GM19240 (cell line): ENCODE measurements around a stretch of chr2.

DNA sequence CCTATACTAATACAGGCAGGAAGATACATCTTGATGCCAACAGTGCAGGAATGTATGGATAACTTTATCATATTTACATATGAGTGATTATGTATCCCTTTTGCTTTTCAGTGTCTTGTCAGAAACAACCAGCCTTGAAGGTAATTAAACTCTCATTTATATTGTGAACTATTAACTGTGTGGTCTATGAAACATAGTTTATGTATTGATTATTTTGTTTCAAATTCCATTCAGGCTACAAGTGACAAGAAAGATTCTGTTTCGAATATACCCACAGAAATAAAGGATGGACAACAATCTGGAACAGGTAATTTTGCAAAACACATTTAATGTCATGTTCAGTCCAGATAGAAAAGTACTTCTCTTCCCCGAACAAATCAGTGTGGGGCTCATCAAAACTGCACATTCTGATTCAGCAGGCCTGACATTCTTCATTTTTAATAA is 100.4 kb downstream of the ANKRD36 start:
- RRBS = no CpG with 5 or more reads among the region's 2 CpGs

GRCh38 chr2:97556608-97557358 is 32.9 kb downstream of the ANKRD36B start:
- RRBS = no CpG with 5 or more reads among the region's 7 CpGs

DNA sequence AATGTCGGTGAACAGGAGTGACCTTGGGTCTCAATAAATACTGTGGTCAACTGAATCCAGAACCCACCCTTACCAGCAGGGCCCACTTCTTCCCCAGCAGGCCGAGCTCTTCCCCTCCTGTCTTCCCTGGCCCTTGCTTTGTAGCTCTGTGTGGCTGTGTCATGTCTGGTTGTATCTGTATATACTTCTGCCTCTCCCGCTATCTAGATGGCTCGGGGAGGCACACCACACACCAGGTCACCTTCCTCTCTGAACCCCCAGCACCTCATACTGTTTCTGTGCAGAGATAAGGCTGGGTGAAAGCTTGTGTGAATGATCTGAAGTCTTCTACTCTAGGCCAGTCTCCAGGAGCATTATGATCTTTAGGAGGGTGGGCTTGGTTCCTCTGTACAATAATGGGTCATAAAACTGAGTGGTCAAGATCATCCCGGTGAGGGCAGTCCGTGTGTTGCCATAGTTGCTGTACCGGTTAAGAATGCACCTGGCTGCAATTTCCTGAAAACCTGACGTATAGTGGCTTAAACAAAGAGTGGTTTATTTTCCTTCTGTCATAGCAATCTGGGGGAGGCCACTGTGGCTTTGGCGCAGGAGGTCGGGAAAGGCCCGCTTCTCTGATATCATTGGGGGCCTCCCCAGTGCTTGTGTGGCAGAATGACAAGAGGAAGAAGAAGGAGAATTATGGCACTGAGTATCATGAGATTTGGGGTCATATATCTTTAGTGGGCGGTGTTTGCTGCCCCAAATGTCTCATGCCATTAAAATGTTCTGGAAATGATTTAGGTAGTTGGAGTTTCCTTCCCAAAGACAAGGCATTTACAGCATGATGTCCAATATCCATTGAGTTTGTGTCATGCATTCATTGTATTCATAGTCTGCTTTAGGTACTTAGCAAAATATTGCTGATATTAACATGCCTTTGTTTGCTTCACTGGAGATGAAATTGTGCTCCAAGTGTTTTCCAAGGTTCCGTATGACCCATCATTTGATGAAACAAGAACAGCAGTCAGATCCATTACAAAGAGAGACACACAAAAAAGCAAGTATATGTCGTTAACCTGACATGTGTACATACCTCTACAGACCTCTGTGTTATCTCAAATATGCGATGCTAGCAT is 4.4 kb downstream of the C2orf92 start:
- RRBS = 9% methylated on average over 2 of the region's 15 CpGs

- RRBS = 75% methylated on average over 1 of the region's 7 CpGs
Measured at GRCh38 chr2:97707468-97707892, 5.9 kb upstream of the ZAP70 start.

GRCh38 chr2:97732884-97733545 is 19.6 kb downstream of the ZAP70 start:
- RRBS = no CpG with 5 or more reads among the region's 22 CpGs

DNA sequence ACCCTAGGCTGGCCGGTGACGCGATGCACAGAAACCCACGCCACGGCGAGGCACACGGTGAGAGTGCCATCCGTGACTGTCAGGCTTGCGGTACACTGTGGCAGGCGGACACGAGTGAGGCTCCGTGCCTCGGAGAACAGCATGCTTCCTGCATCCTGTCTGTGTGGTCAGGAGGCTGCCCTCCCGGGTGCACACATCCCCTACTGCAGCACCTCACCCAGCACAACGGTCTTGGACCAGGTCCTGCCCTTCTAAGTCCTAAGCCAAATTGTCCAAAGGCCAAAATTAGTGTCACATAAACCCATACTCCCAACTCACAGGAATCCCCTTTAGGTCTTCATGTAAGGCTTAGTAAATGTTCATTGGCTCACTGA is 48.0 kb downstream of the ZAP70 start:
- RRBS = no CpG with 5 or more reads among the region's 15 CpGs

- RRBS = no CpG with 5 or more reads among the region's 3 CpGs
Measured at GRCh38 chr2:97834354-97835134, 121.2 kb downstream of the ZAP70 start.

GRCh38 chr2:97841584-97842312 is 128.4 kb downstream of the ZAP70 start:
- RRBS = no CpG with 5 or more reads among the region's 3 CpGs

GRCh38 chr2:97870233-97870916 is 125.4 kb downstream of the TMEM131 start:
- RRBS = no CpG with 5 or more reads among the region's 4 CpGs

GRCh38 chr2:98087574-98087773 is 507 bp downstream of the VWA3B start:
- RRBS = no CpG with 5 or more reads among the region's 4 CpGs

DNA sequence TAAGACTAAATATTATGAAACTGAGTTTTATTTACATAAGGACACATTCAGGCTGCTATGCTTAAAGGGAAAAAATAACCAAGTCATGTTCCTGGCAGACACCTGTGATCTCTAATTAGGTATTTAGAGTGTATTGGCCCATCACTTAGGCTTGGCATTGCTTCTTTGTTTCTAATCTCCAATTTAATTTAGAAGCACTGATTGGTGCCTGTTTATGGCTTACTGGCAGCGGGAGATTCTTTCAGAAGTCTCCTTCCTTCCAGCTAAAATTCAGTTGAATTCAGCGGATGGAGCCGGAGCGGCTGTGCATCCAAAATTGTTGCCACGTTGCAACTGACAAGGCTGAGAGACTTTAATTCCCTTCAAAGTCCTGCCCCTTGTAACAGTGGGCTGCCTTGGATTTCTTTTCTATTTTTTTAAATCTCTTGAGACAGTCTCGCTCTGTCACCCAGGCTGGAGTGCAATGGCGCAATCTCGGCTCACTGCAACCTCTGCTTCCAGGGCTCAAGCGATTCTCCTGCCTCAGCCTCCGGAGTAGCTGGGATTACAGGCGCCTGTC is 66.6 kb downstream of the VWA3B start:
- RRBS = no CpG with 5 or more reads among the region's 11 CpGs

DNA sequence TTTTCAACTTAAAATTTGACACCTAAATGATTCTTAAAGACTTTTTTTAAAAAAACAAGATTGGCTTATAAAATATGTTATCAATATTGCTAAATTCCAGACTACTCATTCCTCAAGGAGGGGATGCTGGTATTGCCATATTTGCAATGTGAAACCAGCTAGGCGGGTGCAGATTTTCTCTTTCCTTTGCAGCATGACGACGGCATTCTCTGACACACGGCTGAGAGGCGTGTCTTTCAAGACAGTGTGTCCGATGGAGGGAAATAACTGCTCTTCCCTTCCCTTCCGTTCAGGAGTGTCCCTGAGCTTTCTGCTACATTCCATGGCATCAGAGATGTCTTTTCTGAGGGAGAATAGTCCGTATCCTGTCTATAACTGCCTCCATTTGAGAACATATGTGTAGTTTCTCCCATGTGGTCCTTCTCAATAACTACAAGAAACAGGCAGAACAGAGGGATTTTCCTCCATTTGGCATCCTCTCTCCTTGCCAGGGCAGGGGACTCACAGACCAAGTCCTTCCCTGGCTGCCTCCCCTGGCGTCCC is 38.1 kb upstream of the CNGA3 start:
- RRBS = no CpG with 5 or more reads among the region's 9 CpGs

- RRBS = no CpG with 5 or more reads among the region's 16 CpGs
Measured at GRCh38 chr2:98348077-98348707, 1.9 kb downstream of the CNGA3 start.

DNA sequence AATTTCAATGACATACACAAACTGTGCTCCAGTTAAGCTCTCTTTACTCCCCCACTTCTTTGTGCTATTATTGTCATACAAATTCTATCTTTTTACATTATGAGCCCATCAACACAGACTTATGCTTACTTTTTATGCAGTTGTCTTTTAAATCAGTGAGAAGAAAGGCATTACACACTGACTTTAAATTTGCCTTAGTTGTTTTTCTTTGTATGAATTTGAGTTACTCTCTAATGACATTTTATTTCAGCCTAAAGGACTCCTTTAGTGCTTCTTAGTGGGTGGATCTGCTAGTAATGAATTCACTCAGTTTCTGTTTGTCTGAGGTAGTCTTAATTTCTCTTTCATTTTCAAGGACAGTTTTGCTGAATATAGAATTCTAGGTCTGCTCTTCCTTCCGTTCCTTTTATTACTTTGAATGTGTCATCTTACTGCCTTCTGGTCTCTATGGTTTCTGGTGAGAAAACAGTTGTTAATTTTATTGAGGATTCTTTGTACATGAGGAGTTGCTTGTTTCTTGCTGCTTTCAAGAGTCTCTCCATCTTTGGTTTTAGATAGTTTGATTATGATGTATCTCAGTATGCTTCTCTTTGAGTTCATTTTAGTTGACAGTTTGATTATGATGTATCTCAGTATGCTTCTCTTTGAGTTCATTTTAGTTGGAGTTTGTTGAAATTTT is 5.9 kb upstream of the INPP4A start:
- RRBS = no CpG with 5 or more reads among the region's 1 CpG

- RRBS = no CpG with 5 or more reads among the region's 19 CpGs
Measured at GRCh38 chr2:98463606-98464510, 19.2 kb downstream of the INPP4A start.

- RRBS = no CpG with 5 or more reads among the region's 20 CpGs
Measured at GRCh38 chr2:98569294-98569945, 38.9 kb downstream of the COA5 start.

DNA sequence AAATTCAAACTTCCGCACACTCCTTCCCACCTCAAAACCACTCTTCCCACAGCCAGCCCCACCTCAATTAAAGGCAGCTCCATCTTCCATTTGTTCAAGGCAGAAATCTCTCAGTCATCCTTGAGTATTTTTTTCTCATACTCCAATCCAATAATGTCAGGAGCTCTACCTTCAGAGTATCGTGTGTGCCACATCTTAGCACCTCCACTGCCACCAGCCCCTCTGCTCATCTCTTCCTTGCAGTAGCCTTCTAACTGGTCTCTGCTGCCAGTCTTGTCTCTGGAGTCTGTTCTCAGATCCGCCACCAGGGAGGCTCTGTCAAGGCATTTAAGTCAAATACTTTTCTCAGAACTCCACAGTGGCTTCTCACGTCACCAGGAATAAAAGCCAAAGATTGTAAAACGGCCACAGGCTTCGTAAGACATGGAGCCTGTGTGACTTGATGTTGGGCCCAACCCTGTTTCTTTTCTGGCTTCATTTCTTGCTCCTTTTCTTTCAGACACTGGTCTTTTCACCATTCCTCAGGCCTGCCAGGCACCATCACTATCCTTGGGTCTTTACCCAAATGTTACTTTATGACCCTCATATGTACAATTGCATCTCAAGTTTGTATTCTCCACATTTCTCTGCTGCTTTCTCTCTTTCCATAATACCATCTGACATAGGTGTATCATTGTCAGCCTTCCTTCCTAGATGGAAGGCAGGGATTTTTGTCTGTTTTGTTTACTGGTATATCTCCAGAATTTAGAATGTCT is 7.2 kb downstream of the UNC50 start:
- RRBS = no CpG with 5 or more reads among the region's 6 CpGs

- RRBS = no CpG with 5 or more reads among the region's 4 CpGs
Measured at GRCh38 chr2:98760213-98760709, 29.3 kb upstream of the MGAT4A start.

- RRBS = no CpG with 5 or more reads among the region's 7 CpGs
Measured at GRCh38 chr2:98794159-98794902, 63.4 kb upstream of the MGAT4A start.

- RRBS = no CpG with 5 or more reads among the region's 3 CpGs
Measured at GRCh38 chr2:98868450-98868826, 67.6 kb downstream of the CRACDL start.